ENCODE measurements around a stretch of chr5.

GRCh38 chr5:14872098-14873140, 841 bp upstream of the ANKH start:
- RRBS, result 2% methylated on average over 25 of the region's 72 CpGs

DNA sequence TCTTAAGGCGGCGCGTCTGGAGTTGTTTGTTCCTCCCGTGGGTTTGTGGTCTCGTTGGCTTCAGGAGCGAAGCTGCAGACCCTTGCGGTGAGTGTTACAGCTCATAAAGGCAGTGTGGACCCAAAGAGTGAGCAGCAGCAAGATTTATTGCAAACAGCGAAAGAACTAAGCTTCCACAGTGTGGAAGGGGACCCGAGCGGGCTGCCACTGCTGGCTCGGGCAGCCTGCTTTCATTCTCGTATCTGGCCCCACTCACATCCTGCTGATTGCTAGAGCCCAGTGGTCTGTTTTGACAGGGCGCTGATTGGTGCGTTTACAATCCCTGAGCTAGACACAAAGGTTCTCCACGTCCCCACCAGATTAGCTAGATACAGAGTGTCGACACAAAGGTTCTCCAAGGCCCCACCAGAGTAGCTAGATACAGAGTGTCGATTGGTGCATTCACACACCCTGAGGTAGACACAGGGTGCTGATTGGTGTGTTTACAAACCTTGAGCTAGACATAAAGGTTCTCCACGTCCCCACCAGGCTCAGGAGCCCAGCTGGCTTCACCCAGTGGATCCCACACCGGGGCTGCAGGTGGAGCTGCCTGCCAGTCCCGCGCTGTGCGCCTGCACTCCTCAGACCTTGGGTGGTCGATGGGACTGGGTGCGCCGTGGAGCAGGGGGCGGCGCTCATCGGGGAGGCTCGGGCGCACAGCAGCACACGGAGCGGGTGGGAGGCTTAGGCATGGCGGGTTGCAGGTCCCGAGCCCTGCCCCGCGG, 121.8 kb upstream of the ANKH start:
- RRBS, result no CpG with 5 or more reads among the region's 36 CpGs

- RRBS, result no CpG with 5 or more reads among the region's 2 CpGs
Observed at GRCh38 chr5:14998559-14999001, 127.0 kb upstream of the ANKH start.

- RRBS, result no CpG with 5 or more reads among the region's 6 CpGs
Observed at GRCh38 chr5:15835874-15836770, 336.1 kb downstream of the FBXL7 start.

GRCh38 chr5:15915901-15916643, 263.5 kb downstream of the MARCHF11 start:
- RRBS, result no CpG with 5 or more reads among the region's 5 CpGs

DNA sequence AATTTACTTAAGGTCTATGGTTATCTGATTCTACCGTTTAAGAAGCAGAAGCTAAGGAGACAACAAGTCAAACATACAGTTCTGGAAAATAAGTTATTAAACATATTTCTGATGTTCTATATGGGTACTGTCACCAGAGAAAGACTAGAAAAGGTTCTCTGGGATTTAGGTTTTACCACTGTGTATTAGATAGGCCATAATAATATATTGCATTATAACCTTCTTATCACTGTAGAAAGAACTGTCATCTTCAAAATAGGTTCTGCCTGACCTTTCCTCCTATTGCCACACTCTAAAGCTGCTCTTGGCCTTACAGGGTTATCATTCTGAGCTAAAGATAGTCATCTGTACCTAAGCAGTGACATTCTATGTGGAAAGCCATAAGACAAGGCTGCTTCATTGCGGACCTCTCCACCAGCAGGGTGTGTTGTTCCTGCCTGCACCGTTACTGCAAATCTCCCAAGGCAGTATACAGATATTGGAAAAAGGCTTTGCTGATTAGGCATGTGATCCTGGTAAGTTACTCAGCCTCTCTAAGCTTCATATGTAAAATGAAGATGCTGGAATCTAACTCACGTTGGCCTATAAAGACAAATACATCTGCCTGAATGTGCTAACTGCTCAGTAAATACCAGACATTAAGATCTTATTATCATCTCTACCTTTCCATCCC, 8.2 kb downstream of the ZNF622 start:
- RRBS, result no CpG with 5 or more reads among the region's 4 CpGs

DNA sequence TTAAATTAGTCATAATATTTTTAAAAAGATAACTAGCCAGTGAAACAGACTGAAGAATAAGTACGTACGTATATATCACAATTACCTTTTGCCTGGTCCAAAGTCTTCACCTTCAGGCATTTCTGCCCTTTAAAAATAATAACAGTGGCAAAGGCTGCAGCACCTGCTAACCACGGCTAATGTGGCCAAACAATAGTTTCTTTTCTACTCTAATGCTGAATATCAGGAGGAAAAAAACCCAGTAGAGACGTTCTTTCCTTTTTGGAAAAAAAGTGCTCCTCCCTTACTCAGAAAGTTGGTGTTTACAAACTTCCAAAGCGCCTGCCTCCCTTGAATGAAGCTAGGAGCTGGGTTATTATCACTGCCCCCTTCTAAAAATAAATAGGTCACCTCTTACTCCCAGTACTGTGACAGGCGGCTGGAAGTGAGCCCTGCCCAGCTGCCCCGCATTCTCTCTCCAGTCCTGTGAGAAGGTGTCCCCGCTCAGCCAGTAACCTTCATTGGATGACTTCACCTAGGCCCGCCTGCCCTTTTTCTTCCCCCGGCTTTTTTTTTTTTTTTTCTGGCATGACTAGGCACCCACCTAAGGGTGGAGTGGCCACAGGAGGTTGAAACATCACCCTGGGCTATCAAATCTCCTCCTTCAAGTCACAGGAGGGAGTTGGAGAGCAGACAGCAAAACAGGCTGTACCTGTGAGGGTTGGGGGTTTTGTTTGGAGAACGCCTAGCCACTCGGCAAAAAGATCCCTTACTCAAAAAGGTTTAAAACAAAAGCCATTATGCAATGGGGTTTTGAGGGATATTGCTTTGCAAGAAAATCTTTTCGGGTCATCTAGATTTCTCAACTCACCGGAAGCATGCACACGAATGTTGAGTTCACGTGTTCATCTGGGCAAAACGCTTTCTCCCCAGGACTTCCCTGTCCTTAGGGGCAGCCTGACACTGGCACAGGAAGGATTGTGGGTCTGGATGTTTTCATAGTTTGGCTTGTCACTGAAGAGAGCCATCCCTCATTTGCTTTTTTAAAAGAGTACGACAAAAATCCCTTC, 43.2 kb upstream of the ZNF622 start:
- RRBS, result no CpG with 5 or more reads among the region's 18 CpGs

DNA sequence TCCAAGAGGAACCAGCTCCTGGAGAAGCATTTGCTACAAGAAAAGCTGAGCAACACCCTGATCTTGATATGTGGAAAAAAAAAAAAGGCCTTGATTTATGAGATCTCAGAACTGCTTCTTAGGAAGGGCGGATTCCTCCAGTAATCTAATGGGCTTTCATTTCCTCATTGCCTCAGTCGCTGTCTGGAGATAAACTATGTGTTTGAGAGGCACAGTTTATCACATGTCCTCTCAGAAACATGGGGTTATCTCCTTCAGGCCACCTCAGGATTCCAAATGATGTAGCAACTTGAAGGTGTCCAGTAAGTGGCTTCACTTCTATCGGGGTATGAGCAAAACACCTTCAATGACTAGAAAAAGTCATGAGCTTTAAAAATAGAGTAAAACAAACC, 56.5 kb upstream of the ZNF622 start:
- RRBS, result no CpG with 5 or more reads among the region's 3 CpGs

DNA sequence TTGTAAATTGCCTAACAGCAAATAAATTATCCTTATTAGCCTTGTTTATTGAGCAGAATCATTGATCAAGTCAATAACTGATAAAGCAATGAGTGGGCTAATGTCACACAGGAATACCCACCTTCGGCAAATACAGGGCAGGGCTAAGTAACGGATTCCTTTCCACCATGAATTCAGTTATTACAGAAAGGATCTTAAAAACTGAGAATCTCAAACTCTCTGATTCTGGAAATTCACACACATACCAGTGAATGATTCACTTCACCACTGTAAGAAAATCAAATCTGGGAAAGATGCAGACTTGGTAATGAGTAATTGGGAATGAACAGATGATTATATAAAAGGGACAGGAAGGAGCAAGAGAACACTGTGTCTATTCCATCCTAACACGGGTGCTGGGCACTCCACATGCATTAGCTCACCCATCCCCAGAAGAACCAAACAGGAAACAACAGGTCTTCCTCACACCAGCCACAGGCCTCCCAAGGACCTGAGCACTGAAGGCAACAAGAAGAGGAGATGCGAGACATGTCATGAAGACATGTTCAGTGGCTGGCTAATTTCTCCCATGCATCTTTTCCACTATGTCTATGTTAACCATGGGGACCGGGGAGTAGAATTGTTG, 74.8 kb upstream of the ZNF622 start:
- RRBS, result no CpG with 5 or more reads among the region's 5 CpGs

DNA sequence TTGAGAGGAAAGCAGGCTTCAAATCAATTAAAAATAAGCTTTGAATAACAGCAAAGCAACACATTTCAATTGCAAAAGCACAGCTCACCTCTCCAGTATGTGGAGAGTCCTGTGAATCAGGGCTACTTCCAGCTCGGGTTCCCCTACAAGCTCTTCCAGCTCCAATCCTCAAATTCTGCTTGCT, 71.9 kb downstream of the RETREG1 start:
- RRBS, result no CpG with 5 or more reads among the region's 1 CpG

- RRBS, result no CpG with 5 or more reads among the region's 3 CpGs
Observed at GRCh38 chr5:16545208-16545815, 71.5 kb downstream of the RETREG1 start.

- RRBS, result no CpG with 5 or more reads among the region's 5 CpGs
Observed at GRCh38 chr5:16702643-16703360, 86.0 kb upstream of the RETREG1 start.

DNA sequence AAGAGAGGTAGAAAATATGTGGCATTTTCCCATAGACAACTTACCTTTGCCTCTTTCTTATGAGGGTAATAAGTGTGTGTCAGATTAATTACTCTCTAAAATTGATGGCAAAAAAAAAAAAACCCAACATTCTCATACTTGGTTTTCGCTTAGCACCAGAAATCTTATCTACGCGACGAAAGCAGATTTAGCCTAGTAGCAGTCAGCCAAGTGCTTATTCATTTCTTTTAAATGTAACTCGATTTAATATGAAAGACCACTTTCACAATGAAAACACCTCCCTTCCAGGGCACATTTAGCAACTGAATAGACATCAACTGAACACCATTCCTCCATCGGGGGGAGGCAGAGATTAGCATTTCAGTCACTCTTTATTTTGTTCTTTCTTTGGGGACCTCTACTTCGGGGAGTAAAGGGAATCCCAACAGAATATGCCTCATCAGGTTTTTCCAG, 124.0 kb upstream of the RETREG1 start:
- RRBS, result no CpG with 5 or more reads among the region's 7 CpGs

DNA sequence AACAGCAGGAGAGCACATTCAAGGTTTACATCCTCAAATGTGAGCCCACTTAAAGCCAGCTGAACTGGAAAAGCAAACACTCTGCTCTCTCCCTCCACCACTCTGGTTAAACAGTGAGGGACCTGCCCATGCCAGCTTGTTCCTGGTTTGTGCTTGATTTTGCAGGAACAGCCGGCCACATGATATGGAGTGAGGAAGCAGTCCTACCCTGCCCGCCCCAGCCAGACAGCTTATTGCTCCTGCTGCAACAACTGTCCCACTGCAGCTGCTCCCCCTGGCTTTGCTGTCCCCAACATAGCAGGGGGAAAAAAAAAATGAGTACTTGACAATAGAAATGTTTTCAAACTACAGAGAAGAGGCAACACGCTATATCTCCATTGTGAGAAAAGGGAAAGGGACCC, 4.8 kb downstream of the MYO10 start:
- RRBS, result no CpG with 5 or more reads among the region's 3 CpGs

DNA sequence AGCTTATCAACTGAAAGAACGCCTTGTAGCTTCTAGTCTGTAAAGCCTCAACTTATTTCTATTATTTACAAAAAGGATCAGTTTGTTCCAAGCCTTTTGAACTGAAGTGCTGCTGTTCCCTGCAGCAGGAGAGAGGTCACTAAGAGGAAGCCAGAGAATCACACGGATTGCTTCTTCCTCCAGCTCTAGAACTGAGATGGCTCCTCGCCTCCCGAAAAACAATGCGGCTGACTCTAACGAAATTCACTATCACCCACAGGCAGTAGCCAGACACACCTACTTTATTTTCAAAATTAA, 139.5 kb upstream of the BASP1 start:
- RRBS, result no CpG with 5 or more reads among the region's 6 CpGs

- RRBS, result no CpG with 5 or more reads among the region's 8 CpGs
Observed at GRCh38 chr5:17151751-17152084, 65.7 kb upstream of the BASP1 start.

GRCh38 chr5:17216700-17217187, 687 bp upstream of the BASP1 start:
- RRBS, result no CpG with 5 or more reads among the region's 39 CpGs

- RRBS, result no CpG with 5 or more reads among the region's 2 CpGs
Observed at GRCh38 chr5:17222533-17223114, 5.2 kb downstream of the BASP1 start.

GRCh38 chr5:18049318-18049549, 393.6 kb upstream of the H3Y1 start:
- RRBS, result 90% methylated on average over 3 of the region's 5 CpGs

DNA sequence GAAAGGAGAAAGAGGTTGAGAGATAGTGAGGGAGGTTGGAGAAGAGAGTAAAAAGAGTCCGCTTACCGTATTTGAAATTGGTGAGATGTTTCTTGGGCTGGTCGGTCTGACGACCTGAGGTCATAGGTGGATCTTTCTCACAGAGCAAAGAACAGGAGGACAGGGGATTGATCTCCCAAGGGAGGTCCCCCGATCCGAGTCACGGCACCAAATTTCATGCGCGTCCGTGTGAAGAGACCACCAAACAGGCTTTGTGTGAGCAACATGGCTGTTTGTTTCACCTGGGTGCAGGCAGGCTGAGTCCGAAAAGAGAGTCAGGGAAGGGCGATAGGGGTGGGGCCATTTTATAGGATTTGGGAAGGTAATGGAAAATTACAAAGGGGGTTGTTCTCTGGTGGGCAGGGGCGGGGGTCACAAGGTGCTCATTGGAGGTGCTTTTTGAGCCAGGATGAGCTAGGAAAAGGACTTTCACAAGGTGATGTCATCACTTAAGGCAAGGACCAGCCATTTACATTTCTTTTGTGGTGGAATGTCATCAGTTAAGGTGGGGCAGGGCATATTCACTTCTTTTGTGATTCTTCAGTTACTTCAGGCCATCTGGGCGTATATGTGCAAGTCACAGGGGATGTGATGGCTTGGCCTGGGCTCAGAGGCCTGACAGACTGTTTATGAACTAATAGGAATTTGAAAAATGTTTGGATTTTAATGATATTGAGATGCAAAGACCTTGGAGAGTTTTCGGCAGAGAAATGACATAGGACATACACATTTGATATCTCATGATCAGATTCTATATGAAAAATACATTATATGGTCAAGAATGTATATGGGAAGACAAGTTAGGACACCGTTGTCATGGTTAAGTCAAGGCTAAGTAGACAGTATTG, 1018.5 kb upstream of the H3Y1 start:
- RRBS, result no CpG with 5 or more reads among the region's 16 CpGs